Body of pancreas (tissue), 2 donors: ENCODE measurements around the genes PEAK3, TIMM13 and TLE5.

GRCh38 chr19:2075115-2075511 lies 21.0 kb downstream of the MOB3A start:
- PRO-cap: no peak
- RAMPAGE, long total RNA, 2 experiments: no peak in any of the 2 experiments

DNA sequence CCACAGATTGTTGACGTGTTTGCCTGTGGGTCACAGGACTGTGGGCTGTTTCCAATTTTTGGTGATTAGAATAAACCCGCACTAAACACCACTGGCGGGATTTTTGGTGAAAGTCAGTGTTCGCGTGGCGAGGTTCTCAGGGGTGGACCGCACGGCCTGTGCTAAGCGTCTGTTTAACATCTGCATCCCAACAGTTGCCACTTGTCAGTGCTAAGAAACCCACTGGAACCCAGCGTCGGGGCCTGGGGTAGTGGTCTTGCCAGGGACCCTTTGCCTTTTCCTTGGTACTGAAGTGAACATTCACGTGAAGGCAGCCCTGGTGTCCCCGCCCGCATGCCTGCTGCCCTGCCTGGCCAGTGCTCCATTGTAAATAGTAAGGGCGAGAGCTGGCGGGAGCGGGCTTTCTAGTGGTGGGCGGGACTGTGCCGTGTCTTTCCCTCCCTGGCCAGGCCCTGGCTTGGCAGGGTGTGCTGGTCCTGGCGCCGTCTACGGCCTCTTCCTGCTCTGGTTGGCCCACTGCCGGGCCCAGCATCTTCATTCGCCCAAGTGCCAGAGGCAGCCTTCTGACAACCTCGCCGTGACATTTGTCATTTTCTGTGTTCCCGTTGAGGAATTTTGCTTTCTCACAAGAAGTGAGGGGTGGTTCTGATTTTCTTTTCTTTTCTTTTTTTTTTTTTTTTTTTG lies 3.5 kb downstream of the DOT1L start:
- PRO-cap: bidirectional peak, plus-strand start at position 463 of the sequence, minus-strand start at position 358 of the sequence
- RAMPAGE, long total RNA, 2 experiments: no peak in any of the 2 experiments

- PRO-cap: no peak
- RAMPAGE, long total RNA, 2 experiments: no peak in any of the 2 experiments
Observed at GRCh38 chr19:2185894-2186098, 22.1 kb downstream of the DOT1L start.

GRCh38 chr19:2233603-2234016 lies 2.5 kb downstream of the PLEKHJ1 start:
- PRO-cap: no peak
- RAMPAGE, long total RNA, 2 experiments: no peak in any of the 2 experiments

- PRO-cap: no peak
- RAMPAGE, long total RNA, 2 experiments: no peak in any of the 2 experiments
Observed at GRCh38 chr19:2242097-2242814, 5.6 kb downstream of the SF3A2 start.

DNA sequence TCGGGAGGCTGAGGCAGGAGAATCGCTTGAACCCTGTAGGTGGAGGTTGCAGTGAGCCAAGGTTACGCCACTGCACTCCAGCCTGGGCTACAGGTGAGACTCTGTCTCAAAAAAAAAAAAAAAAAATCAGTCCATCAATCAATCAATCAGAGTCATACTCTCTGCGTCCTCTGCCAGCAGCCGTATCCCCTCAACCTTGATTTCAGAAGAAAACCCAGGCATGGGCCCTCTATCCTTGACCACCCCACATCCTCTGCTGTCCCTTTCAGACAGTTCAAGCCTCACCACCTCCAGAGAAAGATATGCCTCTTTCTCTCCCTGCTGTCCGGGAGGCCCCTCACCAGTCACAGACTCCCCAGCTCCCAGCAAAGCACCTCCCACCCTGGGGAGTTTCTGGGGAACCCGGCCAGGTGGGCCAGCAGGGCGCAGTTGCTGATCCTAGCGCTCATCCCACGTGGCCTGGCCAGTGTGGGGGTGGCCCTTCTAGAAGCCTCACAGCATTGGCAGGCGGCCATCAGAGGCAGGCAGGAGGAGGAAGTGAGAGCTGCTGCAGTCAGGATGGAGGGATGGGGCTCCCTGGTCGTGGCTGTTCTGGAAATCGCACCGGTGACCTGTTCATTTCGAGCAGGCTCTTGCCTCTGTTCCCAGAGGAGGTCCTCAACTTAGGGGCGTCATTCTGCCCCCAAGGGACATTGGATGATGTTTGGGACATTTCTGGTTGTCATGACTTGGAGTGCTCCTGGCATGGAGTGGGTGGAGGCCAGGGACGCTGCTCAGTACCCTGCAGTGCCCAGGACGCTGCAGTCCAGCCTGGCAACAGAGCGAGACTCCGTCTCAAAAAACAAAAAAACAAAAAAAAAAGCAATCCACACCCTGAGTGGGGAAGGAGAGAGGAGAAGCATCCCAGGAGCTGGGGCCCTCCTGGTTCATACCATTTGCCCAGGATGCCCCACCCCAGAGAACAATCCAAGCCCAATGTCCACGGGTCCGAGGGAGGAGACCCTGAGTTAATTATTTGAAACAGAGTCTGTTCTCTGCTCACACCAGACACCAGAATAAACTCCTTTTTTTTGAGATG lies 10.3 kb upstream of the JSRP1 start:
- PRO-cap: no peak
- RAMPAGE, long total RNA, 2 experiments: no peak in any of the 2 experiments

- PRO-cap: no peak
- RAMPAGE, long total RNA, 2 experiments: no peak in any of the 2 experiments
Observed at GRCh38 chr19:2271348-2272067, 10.5 kb downstream of the PEAK3 start.

GRCh38 chr19:2281757-2282513 lies at the start of gene PEAK3:
TSS of gene PEAK3 (minus strand) at chr19:2282175.
- PRO-cap: no peak
- RAMPAGE, long total RNA, 2 experiments: no peak in any of the 2 experiments

- PRO-cap: unidirectional peak, minus-strand start at chr19:2427547
- RAMPAGE, long total RNA, 2 experiments: start-site peak on the minus strand in 2 of 2 experiments, at chr19:2427551-2427586 at its widest, 344 to 678 reads per replicate
Observed at GRCh38 chr19:2427080-2427749, at the start of gene TIMM13. TSS of gene TIMM13 (minus strand) at chr19:2427586.

DNA sequence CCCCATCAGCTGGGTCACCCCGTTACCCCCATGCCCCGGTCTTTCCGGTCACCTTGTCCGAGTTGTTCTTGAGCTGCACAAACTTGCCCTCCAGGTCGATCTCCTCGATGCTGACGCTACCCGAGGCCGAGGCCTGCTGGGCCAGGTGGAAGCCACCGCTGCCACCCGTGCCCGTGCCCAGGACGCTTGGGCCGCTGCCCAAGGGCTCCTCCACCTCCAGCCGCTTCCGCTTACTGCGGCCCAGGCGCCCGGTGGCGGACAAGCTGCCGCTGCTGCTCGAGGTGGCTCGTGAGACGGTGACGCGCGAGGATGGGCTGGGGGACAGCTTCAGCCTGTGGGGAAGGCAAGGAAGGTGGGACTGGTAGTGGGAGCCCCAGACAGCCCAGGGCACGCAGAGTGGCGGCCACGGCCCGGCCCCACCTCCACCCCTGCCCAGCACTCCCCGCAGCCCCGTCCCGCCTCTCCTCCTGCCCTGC lies 6.4 kb upstream of the TIMM13 start:
- PRO-cap: no peak
- RAMPAGE, long total RNA, 2 experiments: no peak in any of the 2 experiments

GRCh38 chr19:2545759-2546293 lies 69.9 kb downstream of the GADD45B start:
- PRO-cap: no peak
- RAMPAGE, long total RNA, 2 experiments: no peak in any of the 2 experiments

DNA sequence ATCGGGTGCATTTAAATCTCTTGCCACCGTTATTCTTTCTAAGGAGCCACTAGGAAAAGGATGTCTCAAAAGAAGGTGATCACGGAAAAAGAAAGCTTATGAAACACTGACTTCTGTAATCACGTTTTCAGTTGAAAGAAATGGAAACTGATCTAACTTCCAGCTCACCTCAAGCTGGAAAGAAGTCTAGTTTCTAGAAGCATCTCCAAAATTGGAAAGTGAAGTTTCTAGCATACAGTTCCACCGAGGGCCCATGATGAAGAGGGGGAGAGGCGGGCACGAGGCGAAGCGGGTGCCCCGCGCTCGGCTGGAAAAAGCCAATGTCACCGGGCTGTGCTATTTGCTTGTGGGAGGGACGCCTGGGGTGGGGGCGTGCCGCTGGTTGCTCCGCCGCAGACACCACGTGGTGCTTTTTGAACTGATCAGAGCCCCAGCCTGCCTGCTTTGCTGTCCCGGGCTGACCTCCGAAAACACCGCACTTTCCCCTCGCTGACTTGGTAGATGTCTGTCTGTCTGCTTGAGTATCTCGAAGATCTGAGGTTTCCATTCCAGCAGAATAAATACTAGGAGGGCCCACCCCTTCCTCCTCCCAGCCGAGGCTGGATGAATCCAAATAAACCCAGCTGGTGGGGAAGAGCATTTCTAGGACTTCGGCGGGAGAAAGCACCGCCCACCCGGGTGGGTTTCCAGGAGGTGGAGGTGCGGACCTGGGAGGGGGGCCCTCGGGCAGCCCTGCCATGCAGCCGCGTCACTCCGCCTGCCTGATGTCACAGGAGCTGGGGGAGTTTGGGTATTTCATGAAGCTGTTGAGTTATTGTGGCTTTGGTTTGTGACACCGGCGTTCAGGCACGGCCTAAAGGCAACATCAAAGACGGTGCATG lies 103.5 kb downstream of the GNG7 start:
- PRO-cap: bidirectional peak, plus-strand start at position 442 of the sequence, minus-strand start at position 309 of the sequence
- RAMPAGE, long total RNA, 2 experiments: no peak in any of the 2 experiments

DNA sequence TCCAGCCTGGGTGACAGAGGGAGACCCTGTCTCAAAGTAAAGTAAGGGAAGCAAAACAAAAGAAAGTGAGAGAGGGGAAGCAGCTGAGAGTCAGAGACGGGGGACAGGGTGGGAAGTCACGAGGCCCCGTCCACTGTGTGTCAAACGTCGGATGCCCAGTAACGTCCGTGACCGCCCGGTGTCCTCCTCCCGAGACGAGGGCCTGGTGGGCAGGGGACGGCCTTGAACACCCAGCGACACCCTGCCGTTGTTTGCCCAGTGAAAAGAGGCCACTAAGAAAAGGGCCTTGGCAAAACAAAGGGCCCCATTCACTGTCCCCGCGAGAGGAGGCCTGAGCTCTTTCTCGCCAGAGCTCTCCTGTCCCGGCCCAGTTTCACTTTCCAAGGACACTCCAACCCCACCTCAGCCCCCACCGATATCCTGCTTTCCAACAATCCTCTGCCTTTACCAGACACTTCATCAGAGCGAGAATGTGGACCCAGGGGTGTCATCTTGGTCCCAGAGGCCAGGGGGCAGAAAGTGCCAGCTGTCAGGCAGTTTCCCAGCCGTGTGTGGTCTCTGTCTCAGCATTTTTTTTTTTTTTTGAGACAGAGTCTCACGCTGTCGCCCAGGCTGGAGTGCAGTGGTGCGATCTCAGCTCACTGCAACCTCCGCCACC lies 16.8 kb downstream of the GNG7 start:
- PRO-cap: no peak
- RAMPAGE, long total RNA, 2 experiments: no peak in any of the 2 experiments

DNA sequence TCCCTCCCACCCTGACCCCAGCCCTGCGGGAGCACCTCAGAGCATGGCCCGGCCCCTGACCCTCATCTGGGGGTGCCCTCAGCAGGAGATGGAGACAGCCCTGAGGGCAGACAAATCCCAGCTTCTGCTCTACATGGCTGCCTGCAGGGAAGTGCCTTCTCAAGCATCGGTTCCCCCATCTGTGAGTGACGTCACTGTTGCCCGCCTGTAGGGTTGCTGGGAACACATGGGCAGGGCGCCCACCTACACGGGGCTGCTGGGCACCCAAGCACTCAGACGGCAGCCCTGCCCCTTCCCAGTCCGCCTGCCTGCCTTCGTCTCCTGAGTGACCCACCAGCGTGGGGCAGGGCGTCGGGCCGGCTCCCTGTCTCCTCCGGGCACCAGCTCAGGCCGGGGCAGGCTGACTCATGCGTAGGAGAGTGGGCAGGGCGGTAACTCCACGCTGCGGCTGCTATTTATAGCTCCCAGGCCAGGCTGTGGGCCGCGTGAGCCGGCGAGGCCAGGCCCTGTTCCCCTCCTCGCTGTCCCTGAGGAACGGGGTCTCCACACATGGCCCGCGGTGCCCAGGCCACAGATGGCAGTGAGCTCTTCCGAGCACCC lies 1.8 kb upstream of the DIRAS1 start:
- PRO-cap: no peak
- RAMPAGE, long total RNA, 2 experiments: no peak in any of the 2 experiments

DNA sequence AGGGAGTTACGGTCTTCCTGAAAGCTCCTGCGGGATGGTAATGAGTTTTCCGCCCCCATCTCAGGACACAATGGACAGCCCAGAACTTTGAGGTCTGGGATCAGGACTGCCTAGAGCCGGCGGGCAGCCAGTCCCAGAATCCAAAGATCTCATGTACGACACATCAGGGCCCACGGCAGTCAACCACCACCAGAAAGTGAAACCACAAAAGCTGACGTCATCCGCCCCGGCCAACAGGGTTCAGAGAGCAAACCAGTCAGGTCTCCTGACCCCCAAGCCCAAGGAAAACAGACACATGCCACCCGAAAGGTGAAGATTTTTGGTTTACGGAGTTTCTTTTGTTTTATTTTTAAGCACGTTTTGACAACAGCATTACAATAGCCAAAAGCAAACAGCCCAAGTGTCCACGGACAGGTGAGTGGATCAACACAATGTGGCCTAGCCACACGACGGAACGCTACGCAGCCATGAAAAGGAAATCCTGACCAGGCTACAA lies 7.1 kb downstream of the SGTA start:
- PRO-cap: unidirectional peak, minus-strand start at position 151 of the sequence
- RAMPAGE, long total RNA, 2 experiments: no peak in any of the 2 experiments

DNA sequence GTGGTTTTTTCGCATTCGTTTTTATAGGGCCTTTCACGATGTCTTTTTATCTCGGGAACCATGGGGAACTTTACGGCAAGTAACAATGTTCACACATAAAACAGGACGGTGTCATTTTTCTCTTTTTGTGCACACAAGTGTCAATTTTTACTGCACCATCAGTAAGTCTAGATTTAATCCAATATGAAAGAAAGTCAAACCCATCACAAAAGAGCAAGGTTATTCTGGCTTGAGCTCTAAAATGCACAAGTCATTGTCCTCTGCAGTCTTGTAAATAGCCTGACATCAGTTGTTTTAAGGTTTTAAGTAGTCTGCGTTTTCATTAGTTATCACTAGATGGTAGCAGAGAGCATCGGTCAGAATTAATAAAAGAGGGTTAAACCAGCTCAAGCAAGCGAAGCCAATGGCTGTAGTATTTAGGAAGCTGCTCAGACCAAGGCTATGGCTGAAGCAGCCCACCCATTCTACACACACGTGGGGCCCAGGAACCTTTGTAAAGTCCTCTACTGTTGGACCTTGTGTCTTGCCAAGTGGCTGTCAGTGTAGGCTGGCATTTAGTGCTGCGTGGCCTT lies 13.4 kb upstream of the ZNF57 start:
- PRO-cap: no peak
- RAMPAGE, long total RNA, 2 experiments: no peak in any of the 2 experiments

- PRO-cap: no peak
- RAMPAGE, long total RNA, 2 experiments: no peak in any of the 2 experiments
Observed at GRCh38 chr19:2926613-2927273, 18.0 kb downstream of the ZNF77 start.

- PRO-cap: no peak
- RAMPAGE, long total RNA, 2 experiments: no peak in any of the 2 experiments
Observed at GRCh38 chr19:2970156-2970458, 7.3 kb upstream of the TLE6 start.

- PRO-cap: no peak
- RAMPAGE, long total RNA, 2 experiments: no peak in any of the 2 experiments
Observed at GRCh38 chr19:3034253-3034784, 5.2 kb upstream of the TLE2 start.

DNA sequence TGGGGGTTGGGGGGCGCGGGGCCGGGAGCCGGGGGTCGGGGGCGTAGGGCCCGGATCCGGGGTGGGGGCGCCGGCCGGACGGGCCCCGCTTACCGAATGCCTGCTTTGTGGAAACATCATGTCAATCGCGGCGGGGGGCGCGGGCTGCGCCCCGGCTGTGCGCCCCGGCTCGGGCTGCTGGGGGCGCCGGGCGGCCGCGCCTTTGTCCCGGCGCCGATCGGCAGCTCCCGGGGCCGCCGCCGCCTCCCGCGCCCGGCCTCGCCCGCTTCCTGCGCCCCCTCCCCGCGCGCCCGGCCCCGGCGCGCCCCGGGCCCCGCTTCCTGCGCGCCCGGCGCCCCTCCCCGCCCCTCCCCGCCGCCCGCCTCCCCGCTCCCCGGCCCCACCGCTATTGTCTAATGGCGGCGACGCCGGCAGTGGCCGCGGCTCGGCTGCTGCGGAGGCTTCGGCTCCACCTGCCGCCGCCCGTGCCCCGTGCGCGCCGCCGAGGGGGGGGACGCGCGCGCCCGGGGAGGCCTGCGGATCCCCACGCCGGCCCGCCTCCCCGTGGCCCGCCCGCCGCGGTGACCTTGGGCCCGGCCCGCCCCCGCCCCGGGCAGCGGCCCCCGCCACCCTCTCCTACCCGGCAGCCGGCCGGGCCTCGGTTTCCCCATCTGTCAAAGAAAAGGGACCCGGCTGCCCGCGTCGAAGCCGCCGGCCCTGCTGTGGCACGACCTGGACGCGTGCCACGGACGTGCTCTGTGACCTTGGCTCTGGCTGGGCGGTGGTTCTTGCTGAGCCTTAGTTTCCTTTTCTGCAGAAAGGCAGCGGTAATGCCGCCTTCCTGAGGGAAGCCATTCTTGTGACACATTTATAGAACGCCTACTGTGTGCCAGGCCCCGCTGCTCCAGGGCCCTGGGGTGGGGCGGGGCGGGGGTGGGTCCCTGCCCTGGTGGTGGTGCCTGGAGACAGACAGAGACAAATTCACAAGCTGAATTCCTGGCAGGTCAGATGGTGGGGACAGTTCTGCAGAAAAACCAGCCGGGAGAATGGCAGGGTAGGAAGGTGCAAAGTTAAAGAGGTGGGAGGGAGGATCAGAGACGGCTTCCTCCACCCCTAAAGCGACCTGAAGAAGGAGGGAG lies at the start of gene TLE5:
Gene TLE5 (minus strand): TSS at position 415 of the 1,118 bp plus-strand sequence.
- PRO-cap: bidirectional peak, plus-strand start at position 391 of the sequence, minus-strand start at position 483 of the sequence; unidirectional peak, minus-strand start at position 617 of the sequence; unidirectional peak, minus-strand start at position 698 of the sequence; unidirectional peak, minus-strand start at position 717 of the sequence; unidirectional peak, minus-strand start at position 751 of the sequence
- RAMPAGE, long total RNA, 2 experiments: start-site peak on the minus strand in 2 of 2 experiments, centred at positions 694 to 886 of the sequence, 15 to 59 reads per replicate